Hair follicle dermal papilla cell (primary cell): ENCODE data around the gene VDAC1.

GRCh38 chr5:132951579-132951854 is 11.9 kb downstream of the AFF4 start:
- CAGE, long polyA plus RNA, result no peak

DNA sequence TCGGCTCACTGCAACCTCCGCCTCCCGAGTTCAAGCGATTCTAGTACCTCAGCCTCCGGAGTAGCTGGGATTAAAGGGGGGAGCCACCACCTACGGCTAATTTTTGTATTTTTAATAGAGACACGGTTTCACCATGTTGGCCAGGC is 722 bp upstream of the AFF4 start:
- CAGE, long polyA plus RNA, result no peak

DNA sequence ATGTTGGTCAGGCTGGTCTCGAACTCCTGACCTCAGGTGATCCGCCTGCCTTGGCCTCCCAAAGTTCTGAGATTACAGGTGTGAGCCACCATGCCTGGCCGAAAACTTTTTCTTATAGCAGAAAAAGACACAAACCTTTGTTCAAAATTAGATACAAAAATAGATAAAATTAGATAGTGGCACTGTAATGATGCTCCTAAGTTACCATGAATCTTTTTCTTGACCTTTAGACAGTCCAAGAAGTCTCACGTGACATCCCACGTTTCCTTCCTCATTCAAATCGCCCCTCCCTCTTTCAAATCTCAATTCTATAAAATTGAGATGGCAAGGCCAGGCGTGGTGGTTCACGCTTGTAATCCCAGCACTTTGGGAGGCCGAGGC is 7.6 kb upstream of the ZCCHC10 start:
- CAGE, long polyA plus RNA, result no peak

DNA sequence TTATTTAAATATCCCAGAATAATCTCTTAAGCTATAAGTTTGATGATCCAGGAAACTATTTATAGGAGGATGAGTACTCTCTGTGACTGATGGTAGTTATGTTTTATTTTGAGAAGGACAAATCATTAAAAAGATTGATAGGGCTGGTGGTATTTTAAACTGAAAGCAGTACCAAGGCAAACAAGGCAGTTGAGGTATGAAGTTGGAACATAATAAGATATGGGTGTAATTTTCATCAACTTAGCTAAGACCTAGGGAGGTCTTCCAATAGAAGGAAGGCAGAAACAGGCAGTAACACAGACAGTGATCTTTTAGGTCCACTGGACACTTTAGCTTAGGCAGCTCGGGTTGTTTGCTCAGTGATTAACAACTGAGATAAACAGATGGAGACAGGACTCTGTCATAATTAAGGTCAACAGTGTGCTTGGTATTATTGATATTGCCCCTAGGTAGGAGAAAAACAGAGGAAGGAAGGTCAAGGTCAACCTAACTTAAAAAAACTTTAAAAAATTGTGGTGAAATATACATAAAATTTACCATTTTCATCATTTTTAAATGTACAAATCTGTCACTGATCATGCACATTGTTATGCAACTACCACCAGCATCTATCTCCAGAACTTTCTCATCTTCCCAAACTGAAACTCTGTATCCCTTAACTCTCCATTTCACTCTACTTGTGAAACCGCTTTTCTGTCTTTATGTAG is 2.2 kb upstream of the HSPA4 start:
- CAGE, long polyA plus RNA, result no peak

DNA sequence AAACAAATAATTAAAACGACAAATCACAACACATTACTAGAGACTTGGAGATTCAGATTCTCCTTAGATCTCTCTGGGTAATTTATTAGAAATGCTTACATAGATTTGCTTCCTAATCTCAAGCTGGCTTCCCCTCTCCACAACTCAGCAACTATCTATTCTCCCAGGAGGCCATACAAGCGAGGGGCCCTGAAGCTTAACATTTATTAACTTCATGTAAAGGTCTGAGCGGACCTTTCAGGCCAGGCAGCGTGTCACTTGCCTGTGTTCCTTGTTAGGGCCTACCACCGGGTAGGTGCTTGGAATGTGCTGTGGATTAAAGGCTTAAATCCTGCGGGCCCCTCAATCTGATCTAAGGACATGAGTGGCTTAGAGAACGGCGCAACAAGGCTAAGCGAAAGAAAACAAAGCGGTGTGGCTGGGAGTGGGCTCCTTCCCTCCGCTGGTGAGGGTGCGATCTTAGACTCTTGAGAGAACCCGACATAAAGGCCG is 735 bp upstream of the HSPA4 start:
- CAGE, long polyA plus RNA, result no peak

GRCh38 chr5:133170657-133171227 is 118.9 kb downstream of the HSPA4 start:
- CAGE, long polyA plus RNA, result no peak

DNA sequence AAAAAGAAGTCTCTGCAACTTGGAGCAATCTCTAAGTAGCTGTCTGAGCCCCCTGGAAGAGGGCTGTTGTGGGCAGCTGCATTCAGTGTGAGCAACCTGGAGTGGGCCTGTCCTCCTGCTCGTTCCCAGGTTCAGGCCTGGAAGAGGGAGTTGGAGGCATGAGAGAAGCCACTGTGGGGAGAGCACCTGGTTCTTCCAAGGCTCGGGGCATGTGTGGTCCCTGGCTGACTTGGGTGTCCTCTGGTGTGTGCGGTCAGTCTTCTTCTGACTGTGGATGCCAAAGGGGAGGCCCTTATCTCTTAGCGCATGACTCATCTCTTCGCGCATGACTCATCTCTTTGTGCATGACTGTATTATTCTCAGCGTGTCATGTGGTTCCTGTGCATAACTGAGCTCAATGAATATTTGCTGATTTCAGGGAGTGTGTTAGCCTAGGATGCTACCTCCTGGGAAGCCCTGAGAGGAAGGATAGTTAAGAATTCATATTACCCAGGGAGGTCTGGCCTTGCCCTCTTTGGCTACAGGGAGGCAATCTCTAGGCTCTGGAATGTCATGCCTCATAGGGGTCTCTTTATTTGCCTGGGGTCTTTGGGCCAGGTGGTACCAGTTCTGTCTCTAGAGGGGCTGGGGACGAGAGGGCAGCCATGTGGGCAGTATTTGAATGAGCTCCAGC is 188.7 kb downstream of the HSPA4 start:
- CAGE, long polyA plus RNA, result no peak

DNA sequence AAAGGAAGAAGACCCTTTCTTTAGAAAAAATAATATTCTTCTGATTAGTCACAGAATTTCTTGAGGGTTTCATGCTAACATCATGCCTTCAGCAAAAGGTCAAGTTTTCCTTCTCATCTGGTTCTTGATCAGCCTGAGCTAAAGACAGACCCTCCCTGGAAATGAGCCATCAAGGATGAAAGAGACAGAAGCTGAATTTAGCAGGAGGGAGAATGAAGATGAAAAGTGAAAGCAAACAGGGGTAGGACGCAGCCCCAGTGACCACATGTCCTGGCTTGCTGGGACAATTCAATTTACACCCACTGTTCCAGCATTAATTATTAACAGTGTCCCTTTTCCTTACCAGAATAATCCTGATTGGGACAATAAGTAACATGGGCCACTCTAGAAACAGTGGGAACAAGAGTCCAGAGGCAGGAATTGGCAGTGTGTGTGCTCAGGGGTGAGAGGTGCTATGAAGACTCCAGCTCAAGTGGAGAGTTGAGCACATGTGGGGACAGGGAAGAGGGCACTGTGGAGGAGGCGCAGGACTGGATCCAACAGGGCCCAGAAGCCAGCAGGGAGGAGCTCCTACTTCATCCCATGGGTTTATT is 147.2 kb downstream of the C5orf15 start:
- CAGE, long polyA plus RNA, result no peak

DNA sequence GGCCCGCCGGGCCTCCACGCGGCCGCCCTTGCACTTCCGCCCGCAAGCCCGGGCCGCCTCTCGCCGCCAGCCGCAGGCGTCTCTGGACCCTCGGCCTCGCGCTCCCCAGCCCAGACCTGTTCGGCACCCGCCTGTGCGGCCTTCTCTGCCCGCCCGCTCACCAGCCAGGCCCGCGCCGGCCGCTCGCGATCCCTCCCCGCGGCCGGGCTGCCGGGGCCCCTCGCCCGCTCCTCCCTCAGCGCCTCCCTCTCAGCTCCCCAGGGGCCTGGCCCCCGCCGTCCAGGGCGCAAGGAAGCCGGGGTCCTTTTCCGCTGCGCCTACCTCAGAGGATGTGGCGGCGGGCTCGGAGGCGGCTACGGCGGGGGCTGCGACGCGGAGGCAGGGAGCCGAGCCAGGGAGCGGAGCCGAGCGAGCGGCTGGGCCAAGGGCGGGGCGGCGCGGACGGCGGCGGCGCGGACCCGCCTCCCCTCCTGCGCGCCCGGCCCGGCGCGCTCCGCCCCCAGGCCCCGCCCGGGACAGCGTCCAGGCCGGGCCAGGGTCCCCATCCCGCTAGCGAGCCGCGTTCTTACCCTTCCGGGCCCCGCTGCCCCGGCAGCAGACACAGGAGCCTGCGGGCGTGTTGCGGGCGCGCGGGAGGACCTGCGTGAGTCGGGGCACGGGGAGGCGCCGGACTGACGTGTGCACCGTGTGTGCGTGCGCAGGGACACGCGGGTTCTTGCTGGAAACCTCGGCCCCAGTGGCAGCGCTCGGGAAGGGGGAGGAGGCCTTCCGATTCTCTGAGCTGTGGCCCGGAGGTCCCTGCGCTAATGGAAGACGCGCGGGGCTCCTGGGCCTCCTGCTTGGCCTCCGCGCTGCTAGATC is at the start of gene VDAC1:
VDAC1 (minus strand) TSS at position 650 of the 861 bp plus-strand sequence.
- CAGE, long polyA plus RNA, result no peak

- CAGE, long polyA plus RNA, result no peak
Measured at GRCh38 chr5:134054134-134054361, 49.3 kb upstream of the VDAC1 start.

DNA sequence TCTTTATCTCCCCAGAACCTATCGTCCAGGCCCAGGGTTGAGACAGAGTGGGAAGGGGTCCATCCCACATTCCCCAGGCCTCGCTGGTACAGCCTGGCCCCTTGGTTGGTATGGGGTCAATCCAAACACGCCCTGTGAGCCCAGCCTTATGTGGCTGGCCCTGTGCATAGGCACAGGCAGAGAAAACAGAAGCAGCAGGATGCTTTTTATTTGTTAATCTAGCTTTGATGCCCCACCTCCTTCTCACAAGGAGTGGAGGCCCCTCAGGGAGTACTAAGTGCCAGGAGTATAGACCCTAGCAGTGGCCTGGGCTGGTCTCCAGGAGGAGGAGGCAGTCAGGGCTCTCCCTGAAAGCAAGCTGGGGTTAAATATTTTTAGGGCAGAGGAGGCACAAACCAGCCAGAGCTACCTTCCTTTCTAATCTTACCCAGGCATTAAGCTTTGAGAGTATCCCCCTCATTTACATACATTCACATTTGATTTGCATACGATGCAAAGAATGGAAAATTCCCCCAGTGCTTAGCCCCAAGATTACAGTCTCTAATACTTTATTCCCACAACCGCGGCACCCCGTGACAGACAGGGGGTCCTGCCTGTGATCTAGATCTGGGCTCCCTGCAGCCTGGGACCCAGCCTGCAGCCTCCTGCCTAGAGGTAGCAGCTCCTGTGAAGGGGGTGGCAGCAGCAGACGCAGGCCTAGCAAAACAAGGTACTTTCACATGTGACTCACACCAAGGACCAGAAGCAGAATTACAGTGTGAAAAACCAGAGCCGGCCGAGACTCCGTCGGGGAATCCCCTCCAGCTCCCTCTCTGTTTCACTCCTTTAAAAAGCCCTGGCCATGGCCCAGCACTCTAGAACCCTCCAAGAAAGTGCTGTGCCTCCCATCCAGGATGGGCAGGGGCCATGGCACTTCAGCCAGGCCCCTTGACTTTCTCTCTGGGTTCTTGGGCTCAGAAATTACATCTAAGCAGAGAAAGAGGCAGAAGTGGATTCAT is 14.3 kb upstream of the TCF7 start:
- CAGE, long polyA plus RNA, result no peak

DNA sequence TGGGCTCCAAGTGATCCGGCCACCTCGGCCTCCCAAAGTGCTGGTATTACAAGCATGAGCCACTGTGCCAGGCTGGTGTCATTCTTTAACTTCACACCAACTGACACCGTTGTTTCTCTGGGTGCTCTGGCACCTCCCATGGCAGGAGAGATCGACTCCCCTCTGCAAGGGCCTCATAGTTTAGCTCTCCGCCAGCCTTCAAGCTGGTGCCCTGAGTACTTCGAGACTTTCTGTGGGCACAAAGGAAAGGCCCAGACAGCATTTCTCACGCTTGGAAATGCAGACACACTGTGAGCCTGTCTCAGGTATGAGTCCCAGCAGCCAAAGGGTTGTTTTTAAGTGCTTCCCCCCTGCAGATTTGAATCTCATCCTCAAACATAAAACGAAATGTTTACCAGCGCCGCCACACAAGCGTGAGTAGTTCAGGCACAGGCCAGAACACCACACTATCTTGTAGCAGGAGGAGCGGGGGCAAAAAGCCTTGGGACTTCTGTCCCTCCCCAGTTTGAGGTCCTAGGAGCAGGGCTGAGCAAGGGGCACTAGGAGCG is 11.1 kb upstream of the TCF7 start:
- CAGE, long polyA plus RNA, result no peak

DNA sequence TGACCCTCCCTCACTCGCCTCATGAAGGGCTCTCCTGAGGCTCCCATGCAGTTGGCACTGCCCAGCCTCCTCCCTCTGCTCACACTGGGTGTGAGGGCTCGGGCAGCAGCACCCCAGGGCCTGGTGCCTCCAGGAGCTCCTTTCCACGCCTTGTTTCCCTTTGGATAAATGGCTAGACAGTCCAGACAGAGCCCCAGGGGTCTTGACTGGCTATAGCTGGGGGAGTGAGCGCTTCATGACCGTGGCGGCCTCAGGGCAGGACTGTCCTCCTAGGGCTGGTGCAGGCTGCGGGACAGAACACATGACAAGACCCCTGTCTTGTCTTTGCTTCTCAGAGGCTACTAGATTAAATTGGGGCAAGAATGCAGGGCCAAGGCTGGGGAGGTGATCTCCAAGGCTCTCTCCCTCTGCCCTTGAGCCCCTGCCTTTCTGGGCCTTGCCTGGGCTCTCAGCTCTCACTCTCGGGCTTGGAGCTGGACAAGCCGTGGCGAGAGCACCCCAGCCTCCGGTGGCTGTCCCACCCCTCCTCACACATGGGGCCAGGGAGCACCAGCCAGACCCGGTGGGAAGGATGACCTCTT is 13.9 kb downstream of the TCF7 start:
- CAGE, long polyA plus RNA, result no peak

- CAGE, long polyA plus RNA, result no peak
Measured at GRCh38 chr5:134129207-134129938, 14.9 kb downstream of the TCF7 start.

- CAGE, long polyA plus RNA, result no peak
Measured at GRCh38 chr5:134139678-134140027, 25.2 kb downstream of the TCF7 start.

- CAGE, long polyA plus RNA, result no peak
Measured at GRCh38 chr5:134190999-134191696, 14.4 kb upstream of the SKP1 start.

DNA sequence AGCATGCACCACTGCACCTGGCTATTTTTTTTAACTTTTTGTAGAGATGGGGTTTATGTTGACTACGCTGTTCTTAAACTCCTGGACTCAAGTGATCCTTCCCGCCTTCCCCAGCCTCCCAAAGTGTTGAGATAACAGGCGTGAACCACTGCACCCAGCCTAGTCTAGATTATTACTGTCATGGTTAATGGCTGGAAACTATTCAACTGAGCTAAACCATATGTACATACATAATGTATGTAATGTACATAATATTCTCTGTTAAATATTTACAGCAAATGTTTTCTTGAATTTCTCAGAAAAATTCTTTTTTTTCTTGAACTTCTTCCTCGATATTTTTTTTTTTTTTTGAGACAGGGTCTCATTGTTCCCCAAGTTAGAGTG is 21.3 kb downstream of the PPP2CA start:
- CAGE, long polyA plus RNA, result no peak

DNA sequence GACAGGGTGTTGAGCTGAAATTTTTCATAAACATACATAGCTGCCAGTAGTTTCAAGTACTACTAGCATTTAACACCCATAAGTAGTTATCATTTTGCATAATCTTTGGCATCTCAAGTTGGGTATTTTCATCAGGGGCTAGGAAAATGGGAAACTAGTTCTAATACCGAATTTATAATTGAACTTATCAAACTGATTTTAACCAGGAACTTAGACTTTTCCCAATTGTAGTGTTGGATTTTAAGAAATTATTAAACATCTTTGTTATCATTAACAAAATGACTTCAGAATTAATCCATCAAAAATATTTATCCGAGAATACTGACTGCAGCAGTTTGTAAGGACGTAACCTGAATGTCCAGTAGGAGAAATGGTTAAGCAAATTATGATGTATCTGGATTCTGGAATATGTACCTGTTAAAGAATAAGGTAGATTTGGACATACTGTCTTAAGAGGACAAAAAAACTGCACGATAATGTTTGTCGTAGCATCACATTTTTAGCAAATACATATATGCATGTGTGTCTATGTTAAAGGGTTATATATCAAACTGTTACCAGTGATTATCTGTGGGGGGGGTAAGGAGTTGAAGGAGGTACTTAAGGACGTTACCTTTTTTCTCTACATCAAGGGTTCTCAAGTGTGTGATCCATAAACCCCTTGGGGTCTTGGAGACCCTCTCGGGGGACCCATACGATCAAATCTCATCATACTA is 5.8 kb downstream of the UBE2B start:
- CAGE, long polyA plus RNA, result no peak

GRCh38 chr5:134388066-134388515 is 16.7 kb downstream of the UBE2B start:
- CAGE, long polyA plus RNA, result no peak

DNA sequence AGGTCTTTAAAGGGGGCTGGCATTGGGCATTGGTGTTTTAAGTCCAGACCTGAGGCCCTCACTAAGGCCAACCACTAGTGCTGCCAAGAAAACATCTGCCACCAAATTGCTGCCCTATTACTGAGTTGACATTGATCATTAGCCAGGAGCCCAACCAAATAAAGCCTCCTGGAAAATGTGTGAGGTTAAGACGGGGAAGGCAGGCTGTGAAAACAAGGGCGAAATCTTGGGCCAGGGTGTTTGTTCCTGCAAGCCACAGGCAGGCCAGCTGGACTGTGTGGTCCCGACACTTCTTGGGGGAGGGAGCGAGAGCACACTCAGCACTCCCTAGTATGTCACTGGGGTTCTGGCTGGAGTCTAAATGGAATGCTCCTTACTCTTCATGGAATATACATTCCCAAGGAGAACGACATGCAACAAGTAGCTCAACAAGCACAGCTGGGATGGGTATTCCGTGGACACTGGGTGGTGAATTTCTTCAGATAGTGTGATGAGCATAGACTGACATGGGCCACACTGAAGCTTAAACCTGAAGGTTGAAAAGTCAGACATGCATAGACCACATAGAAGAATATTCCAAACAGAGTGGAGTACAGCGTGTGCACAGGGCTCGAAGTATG is 5.2 kb downstream of the JADE2 start:
- CAGE, long polyA plus RNA, result no peak